Fibroblast of the aortic adventitia (primary cell): ENCODE results near the genes IZUMO3, TUSC1, NDUFB6 and NFX1.

GRCh38 chr9:22079891-22080441 is 70.9 kb upstream of the CDKN2B start:
- CAGE, long polyA plus RNA = no peak

DNA sequence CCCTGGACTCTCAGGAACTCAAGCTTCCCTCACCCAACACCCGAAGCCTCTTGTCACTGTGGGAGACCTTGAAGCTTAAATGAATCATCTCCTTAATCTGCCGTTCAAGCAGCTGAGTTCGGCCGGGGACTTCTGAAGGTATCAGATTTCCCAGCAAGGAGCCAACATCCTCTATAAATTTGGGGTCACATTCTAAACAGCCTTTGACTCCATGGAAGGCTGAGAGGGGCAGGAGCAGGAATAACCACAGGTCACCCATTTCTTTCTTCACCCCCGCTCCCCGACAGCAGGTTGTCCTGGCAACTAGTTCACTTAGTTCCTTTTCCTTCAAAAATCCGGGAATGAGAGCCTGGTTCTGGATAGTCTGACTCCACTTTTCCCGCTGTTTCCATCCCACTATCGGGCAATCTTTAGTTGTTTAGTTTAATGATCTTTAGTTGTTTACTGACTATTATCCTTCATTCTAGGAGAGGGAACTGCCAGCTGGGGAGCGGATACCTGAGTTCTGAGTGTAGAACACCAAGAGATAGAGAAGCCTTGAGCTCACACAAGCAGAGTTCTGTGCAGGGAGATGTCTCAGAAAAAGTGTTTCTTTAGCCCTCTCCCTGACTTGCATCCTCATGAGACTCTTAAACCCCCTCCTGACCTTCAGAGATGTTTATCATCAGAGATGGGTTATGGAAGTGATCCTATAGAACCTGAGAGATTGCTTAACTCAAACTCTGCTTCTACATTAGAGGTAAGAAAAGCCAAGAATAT is at the start of gene IZUMO3:
Gene IZUMO3 (minus strand): TSS at position 507 of the 759 bp plus-strand sequence.
- CAGE, long polyA plus RNA = no peak

DNA sequence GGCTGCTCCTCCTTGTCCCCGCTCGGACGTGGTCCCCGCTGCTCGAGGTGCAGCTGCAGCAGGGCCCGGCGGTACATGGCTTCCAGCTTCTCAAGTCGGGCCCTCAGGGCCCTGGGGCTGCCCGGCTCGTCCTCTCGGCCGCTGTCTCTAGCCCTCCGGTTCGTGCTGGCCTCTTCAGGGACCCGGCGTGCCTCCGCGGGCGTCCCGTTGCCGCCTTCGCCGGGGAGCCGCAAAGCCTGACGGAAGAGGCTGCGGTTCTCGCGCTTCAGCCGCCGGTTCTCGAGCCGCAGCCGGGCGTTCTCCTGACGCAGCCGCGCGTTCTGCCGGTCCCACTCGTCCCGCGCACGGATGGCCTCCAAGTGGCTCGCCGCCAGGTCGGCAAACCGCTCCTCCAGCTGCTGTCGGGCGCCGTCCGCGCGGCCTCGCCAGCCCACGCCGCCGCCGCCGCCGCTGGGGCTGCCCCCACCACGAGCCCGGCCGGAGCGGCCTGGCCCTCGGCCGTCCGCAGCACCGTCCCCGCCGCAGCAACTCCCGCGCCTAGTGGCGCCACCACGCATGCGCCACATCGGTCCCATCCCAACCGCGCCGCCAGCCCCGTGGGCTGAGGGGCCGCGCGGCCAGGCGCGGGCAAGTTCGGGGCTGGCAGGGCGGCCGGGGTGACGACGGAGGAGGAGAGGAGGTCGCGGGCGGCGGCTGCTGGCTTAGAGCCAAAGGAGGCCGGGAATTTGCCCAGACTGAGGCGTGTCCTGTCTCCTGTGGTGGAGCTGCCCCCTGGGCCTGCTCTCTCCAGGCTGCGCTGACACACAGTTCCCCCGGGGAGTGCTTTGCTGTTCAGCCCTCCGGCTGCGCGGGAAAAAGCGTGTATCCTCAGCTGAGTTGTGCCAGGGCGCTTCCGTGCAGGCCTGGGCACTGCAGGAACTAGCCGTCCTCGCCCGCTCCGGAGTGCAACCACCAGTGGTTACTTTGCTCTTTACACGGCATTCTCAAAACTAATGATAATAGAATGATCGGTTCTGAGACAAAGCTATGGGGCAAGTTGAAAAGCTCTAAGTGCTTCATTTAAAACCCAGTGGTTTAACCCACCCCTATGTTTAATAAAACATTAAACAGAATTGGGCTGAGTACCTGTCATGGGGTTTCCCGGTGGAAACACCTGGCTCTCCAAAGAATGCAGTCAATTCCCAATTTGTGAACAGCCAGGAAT is at the start of gene TUSC1:
Gene TUSC1 (minus strand): TSS at position 698 of the 1,204 bp plus-strand sequence.
- CAGE, long polyA plus RNA = no peak

GRCh38 chr9:26055521-26055992 is 377.3 kb upstream of the TUSC1 start:
- CAGE, long polyA plus RNA = no peak

GRCh38 chr9:26927866-26928602 is 19.0 kb downstream of the PLAA start:
- CAGE, long polyA plus RNA = no peak

DNA sequence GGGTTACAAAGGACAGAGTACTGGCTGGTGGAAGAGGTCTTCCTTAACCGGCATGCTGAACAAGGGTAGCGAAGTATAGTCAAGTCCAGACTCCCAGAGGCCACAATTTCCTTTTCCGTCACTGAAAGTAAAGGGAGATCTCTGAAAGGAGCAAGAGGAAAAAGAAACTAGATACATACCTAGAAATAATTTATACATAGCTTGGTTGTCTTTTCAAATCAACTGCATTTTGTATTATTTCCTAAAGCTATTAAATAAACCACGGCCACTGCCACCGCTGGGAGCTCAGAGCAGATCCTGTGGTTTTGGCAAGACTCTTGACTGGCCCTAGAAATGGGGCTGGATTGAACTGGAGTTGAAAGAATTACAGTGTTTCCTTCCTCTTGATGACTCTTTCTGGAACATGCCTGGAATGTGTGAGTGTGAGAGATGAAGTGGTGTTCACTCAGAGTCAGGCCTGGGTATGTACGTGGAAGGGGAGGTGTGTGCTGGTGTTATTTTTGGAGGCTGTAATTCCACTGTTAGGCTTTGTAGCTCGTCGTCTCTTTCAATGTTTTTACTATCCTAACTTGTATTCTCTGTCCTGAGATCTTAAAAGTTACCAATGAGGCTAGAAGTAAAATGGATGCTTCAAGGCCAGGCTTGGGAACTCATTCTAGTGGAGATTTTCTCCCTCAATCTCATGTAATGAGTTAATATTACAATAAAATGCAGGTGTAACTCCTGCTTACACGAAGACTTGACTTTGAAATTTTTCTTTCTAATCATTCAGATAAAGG is 45.9 kb downstream of the TEK start:
- CAGE, long polyA plus RNA = no peak

GRCh38 chr9:27280736-27281573 is 16.0 kb downstream of the EQTN start:
- CAGE, long polyA plus RNA = no peak

DNA sequence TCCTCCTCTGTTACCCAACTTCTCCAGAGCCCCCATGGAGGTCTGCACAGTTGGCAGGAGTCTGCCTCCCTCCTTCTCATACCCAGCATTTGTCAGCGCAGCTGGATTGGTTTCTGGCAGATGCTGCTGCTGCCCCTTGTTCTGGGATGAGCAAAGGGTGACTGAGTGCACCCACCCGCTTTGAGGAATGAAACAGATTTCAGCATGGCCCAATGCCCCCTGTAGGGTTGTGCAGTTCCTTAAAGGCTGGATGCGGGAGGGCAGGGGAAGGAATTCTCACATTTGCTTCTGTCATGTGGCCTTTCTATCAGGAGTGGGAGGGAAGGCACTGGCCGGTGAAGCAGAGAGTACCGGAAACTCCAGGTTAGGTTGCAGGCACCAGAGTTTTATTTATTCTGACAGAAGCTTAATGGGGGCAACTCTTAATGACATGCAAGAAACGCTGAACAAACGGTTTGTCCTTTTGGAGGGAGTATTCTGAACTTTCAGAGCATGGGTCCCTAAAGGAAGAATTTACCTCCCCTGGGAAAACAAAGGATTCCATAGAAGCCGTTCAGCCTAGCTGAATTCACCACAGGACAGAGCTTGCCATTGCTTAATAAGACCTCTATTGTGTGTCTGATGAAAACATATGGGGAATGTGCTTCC is 44.0 kb upstream of the EQTN start:
- CAGE, long polyA plus RNA = no peak

DNA sequence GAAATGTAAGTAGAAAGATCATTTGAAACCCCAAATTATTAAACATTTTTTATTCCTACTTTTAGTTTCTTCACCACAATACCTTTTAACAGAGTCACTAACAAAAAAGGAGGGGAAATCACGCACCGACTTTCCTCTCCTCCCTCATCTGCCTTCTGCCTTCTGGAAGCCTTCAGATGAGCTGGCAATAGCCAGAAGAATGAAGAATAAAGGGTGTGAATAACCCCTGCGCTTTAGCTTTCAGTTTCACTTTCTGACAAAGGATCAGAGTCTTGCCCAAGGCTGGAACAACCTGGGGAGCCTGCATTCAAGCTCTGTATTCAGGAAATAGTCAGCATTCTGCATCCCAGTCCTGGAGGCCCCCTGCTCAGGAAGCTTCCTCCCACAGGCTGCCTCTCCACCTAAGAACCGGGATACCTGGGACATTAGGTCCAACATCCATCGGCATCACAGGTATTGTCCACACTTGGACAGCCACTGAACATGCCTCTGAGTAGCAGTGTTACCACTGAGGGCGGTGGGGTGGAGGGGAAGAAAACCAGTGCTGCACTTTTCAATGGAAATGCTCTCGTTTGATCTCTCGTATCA is 39.9 kb upstream of the ACO1 start:
- CAGE, long polyA plus RNA = no peak

- CAGE, long polyA plus RNA = no peak
Observed at GRCh38 chr9:32542514-32543070, 9.5 kb upstream of the SMIM27 start.

- CAGE, long polyA plus RNA = no peak
Observed at GRCh38 chr9:32572197-32573010, 555 bp downstream of the NDUFB6 start.

GRCh38 chr9:32573011-32573443 is at the start of gene NDUFB6:
NDUFB6 (minus strand) TSS chr9:32573159.
- CAGE, long polyA plus RNA = no peak

- CAGE, long polyA plus RNA = no peak
Observed at GRCh38 chr9:33082096-33082603, 5.7 kb upstream of the SMU1 start.

GRCh38 chr9:33150698-33151630 is 16.2 kb downstream of the B4GALT1 start:
- CAGE, long polyA plus RNA = no peak

DNA sequence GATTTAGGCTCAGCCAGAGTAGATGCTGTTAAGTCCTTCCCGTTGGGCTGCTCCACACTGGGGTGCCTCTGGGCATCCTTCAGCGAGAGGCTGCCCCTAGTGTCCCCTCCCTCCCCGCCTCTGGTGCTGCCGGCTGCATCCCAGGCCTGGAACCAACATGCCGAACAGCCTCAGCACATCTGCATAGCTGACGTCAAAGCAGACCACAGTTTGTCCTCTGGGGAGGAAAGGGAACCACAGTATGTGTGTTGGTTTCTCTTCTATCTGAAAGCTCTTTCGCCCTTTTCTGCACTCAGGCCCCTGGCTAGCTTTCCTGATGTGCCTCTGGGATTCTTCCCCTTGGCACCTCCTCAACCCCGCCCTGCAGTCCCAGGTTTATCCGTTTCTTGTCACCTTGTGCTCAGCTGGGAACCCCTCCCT is 35.4 kb upstream of the B4GALT1 start:
- CAGE, long polyA plus RNA = no peak

GRCh38 chr9:33253378-33253988 is 11.0 kb downstream of the BAG1 start:
- CAGE, long polyA plus RNA = no peak

GRCh38 chr9:33289972-33290772 is at the start of gene NFX1:
NFX1 (plus strand) TSS chr9:33290516.
- CAGE, long polyA plus RNA = no peak

DNA sequence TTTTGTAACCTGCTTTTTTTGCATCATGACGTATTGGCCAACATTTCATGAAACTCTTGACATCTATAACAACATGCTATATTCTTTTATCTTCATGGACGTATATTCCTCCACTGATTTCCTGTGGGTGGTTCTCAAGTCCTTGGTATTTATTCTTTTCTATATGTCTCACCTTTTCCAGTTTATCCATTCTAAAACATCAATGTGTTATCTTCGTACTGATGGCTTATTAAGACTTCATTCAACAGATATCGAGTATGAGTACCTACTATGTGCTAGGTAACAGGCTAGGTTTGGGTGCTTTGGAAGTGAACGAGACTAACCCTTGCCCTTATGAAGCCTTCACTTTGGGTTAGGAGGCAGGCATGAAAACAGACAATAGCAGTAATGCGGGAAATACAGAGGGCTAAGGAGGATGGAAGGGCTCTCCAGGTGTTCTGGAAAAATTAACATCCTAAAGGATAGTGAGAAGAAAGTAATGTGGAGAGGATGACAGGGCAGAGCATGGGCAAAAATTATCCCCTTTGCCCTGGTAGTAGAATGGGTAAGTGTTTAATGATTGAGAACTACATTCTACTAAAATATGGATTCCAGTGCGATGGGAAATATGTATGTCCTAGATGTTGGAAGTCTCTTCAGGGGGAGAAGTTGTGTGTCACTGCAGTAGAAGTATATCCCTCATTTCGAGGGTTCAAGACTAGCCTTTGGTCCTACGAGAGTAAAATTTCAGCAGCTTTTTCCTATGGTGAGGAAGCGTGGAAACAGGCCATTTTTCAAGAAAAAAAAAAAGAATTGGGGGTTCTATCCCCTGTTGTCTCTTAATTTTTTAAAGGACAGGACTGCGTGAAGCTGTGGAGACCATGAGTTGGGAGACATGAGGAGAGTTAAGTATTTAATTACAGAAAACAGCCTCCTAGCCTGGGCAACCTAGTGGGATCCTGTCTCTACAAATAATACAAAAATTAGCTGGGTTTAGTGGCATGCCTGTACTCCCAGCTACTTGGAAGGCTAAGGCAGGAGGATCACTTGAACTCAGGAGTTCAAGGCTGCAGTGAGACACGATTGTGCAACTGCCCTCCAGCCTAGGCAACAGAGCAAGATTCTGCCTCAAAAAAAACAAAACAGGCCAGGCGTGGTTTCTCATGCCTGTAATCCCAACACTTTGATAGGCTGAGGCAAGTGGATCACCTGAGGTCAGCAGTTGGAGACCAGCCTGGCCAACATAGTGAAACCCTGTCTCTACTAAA is 53.0 kb downstream of the AQP7 start:
- CAGE, long polyA plus RNA = no peak

GRCh38 chr9:33391052-33391986 is 11.0 kb downstream of the AQP7 start:
- CAGE, long polyA plus RNA = no peak

GRCh38 chr9:33442742-33443621 is 4.4 kb downstream of the AQP3 start:
- CAGE, long polyA plus RNA = no peak